ENCODE data around the gene CDKL3.

DNA sequence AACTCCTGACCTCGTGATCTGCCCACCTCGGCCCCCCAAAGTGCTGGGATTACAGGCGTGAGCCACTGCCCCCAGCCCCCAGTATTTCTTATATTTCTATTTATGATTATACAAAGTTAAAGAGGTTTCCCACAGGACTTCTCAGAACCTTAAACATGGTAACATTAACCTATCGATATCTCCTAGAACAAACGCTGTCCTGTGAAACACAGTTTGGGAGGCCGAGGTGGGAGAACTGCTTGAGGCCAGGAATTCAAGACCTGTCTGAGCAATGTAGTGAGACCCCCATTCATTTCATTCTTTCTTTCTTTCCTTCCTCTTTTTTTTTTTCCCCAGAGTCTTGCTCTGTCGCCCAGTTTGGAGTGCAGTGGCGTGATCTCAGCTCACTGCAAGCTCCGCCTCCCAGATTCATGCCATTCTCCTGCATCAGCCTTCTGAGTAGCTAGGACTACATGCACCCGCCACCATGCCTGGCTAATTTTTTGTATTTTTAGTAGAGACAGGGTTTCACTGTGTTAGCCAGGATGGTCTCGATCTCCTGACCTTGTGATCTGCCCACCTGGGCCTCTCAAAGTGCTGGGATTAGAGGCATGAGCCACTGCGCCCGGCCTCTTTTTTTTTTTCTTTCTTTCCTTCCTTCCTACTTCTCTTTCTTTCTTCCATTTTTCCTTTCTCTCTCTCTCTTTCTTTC is 5.2 kb upstream of the HSPA4 start:
- PRO-cap, result no peak

DNA sequence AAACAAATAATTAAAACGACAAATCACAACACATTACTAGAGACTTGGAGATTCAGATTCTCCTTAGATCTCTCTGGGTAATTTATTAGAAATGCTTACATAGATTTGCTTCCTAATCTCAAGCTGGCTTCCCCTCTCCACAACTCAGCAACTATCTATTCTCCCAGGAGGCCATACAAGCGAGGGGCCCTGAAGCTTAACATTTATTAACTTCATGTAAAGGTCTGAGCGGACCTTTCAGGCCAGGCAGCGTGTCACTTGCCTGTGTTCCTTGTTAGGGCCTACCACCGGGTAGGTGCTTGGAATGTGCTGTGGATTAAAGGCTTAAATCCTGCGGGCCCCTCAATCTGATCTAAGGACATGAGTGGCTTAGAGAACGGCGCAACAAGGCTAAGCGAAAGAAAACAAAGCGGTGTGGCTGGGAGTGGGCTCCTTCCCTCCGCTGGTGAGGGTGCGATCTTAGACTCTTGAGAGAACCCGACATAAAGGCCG is 735 bp upstream of the HSPA4 start:
- PRO-cap, result no peak

DNA sequence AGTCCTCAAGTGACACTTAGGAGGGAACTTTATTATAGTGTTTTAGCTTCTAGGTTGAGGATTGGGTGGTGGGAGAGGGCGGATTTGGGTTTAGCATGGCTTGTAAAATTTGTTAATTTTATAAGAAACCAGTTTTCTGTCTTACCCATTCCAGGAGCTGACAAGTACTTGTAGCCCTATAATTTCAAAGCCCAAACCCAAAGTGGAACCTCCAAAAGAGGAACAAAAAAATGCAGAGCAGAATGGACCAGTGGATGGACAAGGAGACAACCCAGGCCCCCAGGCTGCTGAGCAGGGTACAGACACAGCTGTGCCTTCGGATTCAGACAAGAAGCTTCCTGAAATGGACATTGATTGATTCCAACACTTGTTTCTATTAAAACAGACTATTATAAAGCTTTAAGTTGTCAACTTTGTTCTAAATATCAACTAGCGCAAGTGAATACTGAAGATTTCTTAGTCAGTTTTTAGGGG is 52.3 kb downstream of the HSPA4 start:
- PRO-cap, result no peak

DNA sequence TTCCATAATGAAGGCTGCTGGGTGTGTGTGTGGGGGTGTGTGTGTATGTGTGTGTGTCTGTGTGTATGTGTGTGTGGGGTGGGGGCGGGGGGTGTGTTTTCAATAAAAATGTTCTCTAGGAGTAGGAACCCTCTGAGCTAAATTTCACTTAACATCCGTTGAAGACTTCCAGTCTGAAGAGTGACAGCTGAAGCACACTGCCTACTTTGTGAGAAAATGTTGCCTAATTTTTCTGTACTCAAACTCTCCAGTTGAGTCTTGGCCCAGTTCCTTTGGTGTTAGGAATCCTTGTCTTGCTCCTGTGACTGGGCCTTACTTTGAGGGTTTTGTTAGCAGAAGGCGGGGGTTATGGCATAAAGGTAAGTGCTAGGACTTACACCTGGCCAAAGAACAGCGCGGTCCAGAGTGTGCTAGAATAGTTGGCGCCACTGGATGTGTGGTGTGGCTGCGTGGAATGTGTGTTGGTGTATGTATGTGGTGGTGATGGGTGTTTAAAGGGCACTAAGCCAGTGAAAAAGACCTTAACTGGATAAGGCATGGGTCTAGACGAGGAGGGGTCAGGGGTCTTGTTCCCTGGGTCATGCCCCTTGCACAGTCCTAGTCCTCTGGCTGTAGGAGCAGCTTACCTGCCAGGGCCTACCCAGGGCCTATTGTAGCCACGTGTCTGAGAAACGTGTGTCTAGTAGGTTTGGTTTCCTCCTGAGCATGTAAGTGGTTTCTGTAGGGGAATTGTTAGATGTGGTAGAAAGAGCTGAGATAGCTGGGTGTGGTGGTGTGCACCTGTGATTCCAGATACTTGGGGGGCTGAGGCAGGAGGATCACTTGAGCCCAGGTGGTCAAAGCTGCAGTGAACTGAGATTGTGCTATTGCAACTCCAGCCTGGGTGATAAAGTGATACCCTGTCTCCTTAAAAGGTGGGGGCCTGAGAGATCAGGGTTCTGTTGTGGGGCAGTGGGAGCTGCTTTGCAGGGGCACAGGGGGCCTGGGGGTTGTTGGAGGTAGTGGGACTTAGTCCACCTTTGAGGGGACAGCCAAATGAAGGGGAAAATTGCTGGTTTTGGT is 55.0 kb downstream of the HSPA4 start:
- PRO-cap, result no peak

DNA sequence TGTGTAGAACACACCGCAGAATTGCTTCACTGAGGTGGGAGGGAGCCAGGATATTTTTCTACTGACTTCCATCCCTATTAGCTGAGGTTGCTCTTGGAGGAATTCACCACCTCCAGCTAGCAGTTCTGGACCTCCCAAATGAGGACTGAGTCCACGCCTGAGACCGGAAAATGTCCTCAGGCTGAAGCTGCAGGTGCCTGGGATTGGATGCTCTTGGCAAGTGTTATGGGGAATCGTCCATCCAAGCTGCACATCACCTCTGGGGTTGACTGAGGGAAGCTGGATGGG is 270.7 kb downstream of the HSPA4 start:
- PRO-cap, result no peak

- PRO-cap, result no peak
Measured at GRCh38 chr5:133717359-133717881, 105.1 kb upstream of the FSTL4 start.

DNA sequence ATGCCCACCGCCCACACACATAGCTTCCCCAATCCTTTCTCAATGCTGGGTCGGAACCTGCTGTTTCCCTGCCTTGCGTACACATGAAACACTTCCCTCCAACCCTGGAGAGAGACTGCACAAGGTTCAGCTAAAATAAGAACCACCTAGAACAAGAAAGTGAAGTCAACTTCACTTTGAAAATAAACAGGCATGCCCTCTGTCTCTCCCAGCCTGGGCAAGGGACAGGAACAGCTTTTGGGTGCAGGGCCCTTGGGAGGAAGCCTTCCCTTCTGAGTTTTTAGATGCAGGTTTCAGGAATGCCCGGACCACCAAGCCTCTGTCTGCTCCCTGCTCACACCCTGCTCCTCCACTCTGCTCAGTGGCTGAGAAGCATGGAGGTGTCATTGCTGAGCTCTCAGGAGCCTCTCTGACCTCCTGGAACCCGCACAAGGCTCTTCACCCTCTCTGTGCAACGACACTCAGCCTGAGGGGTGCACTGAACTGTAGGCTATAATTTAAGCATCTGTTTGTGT is 149.3 kb downstream of the C5orf15 start:
- PRO-cap, result no peak

DNA sequence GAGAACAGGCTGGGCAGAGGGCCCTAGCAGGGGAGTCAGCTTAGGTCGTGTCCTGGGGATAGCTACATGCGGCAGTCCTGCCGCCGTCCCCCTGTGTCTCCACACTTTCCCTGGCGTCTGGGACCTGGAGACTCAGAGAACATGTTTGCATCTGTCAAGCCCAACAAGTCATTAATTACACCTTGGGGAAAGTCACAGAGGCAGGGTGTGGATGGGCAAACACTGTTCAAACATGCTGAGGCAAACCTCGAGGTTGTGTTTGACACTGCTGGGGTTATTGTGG is 123.6 kb downstream of the C5orf15 start:
- PRO-cap, result no peak

- PRO-cap, result no peak
Measured at GRCh38 chr5:133994902-133995234, 9.9 kb downstream of the VDAC1 start.

- PRO-cap, result no peak
Measured at GRCh38 chr5:134146402-134147419, 30.0 kb downstream of the SKP1 start.

DNA sequence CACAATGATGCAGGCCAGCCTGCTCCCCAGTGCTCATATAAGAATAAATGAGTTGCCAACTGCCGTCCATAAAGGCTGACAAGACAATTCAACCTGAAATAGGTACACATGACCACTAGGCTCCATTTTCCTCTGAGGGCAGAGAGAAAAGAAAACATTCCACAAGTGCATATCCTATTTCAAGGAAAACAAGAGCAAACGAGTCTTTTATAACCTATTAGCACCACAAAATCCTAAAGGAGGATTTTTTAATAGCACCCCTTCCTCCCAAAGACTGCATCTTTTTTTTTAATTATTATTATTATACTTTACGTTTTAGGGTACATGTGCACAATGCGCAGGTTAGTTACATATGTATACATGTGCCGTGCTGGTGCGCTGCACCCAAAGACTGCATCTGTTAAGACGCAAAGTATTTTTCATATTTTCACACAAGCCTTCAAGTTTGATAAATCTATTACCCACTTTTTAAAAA is 28.3 kb downstream of the SKP1 start:
- PRO-cap, result no peak

DNA sequence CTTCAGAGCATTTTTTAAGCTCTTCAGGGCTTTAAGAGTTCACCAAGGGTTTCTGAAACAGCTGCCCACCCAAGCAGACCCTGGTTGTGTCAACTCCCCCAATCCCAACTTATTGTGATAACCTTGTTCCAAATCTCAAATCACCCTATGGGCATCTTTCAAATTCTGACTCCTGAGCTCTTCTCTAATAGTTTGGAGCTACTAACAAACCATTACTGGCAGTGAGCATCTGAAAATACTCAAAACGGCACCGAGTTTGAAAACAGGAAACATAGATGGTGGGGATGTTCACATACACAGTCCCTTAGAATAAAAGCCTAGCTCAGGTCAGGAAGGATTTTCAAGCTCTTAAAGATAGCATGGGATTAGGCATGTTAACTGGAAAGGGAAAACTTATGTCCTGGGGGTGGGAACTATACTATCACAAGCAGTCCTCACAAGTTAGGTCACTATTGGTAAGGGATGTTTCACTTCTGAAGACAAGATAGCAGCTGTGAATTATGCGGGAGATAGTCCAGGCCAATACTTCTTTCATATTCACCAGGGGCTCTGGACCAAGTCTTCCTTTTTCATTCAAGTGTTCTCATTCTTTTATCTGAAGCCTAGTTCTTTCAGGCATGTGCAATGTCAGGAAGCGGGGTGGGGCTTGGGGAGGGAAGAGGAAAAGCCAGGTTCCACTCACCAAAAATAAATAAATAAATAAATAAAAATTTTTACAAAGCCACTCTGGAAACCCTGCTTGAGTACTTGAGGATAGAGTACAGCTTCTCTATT is 25.9 kb downstream of the SKP1 start:
- PRO-cap, result no peak

DNA sequence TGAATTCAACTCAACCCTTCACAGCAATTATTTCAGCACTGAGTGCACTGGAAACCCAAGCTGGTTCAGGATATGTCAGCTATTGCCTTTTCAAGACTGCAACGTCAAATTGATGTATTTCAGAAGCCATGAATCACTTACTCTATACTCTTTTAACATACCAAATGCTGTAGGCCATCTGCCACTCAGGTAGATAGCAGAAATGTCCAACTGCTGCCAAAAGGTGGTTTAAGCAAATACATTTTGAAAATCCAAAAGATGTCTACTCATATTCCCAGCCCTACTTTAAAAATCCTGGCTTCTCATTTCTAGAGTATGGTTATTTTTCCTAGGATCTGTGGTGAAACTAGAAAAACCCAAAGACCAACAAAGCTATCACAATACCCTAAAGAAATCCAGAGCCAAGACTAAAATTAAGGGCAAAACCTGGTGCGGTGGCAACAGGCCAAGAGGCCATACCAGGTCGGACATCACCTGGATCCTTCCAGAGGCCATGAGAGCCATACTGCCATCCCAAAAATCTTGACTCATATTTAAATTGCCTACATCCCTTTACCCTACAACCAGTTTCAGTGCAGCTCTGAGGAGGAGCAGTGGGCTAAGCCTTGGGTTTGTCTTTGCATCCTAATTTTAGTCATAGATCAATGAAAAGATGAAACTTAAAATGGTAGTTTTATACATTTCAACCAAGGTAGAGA is 14.4 kb upstream of the SKP1 start:
- PRO-cap, result no peak

DNA sequence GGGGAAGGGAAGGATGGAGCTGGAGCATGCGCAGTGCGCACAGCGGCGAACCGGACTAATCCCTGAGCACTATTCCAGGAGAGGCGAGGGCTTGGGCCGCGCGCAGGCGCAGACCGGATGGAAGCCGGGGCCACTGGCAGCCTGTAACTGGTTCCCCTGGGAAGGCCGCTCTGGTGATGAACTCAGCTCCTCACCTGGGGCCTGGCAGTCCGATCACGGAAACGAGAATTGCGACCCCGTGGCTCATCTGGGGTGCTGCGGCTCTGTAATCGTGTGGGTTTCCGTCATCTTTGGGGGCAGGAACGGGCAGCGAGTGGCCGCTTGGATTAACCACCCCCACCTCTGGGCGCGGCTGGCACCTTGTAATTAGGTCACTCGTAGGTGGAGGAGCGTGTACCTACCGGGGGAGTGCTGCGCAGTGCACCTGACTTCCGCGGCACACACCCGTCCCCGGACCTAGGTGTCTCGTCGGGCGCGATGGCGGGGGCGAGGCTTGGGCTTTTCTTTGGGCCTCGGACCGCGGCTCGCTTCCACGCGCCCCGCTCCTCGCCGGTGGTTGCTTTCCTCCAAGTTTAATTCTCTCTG is 521 bp upstream of the PPP2CA start:
- PRO-cap, result bidirectional peak, plus-strand start at position 109 of the sequence, minus-strand start outside the sequence; unidirectional peak, plus-strand start at position 392 of the sequence

GRCh38 chr5:134366566-134367397 is at the start of gene CDKL3:
Gene CDKL3, minus strand, starts transcription at chr5:134367171.
- PRO-cap, result unidirectional peak, plus-strand start at chr5:134366951; bidirectional peak, plus-strand start at chr5:134367244, minus-strand start at chr5:134367161

- PRO-cap, result no peak
Measured at GRCh38 chr5:134398339-134399122, 13.2 kb downstream of the CDKN2AIPNL start.

DNA sequence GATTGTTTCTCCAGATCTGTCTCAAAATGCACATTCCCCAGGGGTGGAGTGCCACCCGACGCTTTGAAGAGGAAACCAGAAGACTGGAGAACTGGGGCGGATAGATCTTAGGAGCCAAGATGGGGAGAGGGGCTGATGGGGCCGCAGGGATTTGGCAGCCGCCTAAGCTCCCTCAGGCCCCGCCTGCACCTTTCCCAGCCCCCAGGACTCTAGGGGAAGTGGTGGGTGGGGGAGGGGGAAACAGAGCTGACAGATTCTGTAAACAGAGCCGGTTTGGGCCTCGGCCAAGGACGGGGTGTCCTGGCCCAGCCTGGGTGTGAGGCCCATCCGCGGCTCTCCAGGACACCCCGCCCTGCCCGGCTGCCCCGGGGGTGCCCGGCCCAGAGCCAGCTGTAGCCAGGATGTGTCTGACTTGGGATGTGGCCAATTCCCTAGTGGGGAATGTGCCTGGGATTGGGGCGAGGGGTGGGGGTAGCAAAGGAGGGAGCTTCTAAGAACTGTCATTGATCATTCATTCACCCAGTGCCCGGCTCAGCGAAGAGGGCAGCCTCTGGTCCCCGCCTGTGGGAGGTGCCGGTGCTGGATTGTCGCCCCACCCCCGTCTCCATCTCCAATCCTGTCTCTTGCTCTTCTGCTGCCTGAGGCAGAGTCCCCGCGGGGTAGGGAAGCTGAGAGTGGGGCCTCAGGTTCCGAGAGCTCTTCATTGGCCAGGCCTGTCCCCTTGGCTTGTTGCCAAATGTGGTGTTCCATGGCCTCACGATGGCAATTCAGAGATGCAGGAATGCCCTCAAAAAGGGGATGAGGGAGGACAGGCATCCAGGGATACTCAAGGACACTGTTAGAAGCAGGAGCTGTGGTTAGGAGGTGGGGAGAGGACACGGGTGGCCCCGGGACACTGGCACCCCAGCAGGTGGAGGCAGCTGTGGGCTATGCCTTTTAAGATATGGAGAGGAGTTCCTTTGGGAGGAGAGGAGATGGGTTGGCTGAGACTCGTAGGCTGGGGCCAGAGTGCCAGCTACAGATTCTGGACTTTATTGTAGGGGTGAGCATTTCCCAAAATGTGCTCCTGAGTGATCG is 54.9 kb upstream of the CDKN2AIPNL start:
- PRO-cap, result unidirectional peak, minus-strand start at position 211 of the sequence; bidirectional peak, plus-strand start at position 646 of the sequence, minus-strand start at position 524 of the sequence

DNA sequence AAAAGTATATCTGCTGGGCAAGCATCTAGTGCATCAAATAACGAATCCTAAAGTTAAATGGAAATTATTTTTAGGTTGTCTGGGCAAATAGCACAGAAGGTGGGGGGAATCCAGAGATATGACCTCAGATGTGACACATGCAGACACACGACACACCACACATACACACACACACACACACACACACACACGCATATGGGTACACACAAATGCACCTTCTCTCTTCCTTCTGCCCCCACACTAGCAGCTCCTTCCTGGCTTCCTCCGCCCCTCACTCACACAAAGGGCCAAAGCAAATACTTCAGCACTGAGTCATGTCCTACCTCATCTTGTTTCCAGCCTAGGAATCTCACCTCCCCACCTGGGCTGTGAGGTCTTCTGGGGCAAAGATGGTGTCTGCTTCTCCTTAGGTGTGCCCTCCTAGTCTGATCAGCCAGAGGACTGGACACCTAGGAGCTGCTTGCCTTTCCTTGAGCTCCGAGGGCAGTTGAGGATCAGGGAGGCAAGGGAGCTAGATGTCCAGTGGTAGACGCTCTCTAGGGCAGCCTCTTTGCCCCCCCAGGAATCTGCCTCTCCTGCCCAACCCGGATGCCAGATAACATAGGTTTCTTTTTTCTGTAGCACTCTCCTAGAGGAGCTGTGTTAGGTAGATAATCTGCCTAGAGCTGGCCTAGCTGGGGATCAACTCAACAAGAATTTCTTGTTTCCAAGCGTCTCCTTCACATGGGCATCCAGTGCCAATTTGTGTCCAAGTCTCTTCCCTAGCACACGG is 14.3 kb upstream of the JADE2 start:
- PRO-cap, result no peak

- PRO-cap, result no peak
Measured at GRCh38 chr5:134512641-134513006, 12.8 kb upstream of the JADE2 start.

DNA sequence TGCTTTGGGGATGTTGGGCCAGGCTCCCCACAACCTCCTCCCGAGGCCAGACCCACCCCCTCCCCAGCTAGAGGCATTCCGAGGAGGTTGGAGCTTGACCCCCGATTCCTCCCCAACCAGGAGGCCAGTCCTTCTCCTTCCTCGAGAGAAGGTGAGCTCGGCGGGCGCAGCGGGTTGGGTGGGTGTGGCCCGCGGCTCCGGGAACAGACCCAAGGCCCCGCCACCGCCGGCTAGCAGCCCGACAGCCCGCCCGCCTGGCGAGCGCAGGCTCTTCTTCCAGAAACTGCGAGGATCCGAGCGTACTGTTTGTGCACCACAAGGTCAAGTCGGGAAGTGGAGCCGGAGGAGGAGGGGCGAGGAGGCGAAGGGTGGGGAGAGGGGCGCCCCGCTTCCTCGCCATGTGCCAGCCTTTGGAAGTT is 1.4 kb upstream of the JADE2 start:
- PRO-cap, result bidirectional peak, plus-strand start at position 279 of the sequence, minus-strand start at position 304 of the sequence

All from cardiac septum (tissue), 1 donor.